ENCODE data around the genes SLITRK3, WDR49, MYNN and LRRC34.

DNA sequence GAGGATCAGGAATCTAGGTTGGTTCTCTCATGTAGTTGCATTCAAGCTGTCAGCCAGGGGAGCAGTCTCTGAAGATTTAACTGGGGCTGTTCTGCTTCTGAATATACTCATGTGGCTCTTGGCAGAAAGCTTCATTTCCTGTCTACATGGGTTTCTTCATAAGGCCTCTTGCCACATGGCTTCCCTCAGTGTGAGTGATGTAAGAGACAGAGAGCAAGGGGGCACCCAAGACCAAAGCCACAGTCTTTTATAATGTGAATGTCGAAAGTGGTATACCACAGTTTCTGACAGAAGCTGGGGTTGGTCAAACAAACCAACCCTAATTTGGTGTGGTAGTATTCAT, 123.9 kb downstream of the B3GALNT1 start:
- PRO-cap, result no peak
- RAMPAGE, long total RNA, 2 experiments, result no peak in any of the 2 experiments

DNA sequence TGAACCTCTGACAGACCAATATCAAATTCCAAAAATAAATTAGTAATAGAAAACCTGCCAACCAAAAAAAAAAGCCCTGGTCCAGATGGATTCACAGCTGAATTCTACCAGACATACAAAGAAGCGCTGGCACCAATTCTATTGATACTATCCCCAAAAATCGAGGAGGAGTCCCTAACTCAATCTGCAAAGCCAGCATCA, 381.7 kb downstream of the OTOL1 start:
- PRO-cap, result unidirectional peak, plus-strand start at position 120 of the sequence
- RAMPAGE, long total RNA, 2 experiments, result no peak in any of the 2 experiments

DNA sequence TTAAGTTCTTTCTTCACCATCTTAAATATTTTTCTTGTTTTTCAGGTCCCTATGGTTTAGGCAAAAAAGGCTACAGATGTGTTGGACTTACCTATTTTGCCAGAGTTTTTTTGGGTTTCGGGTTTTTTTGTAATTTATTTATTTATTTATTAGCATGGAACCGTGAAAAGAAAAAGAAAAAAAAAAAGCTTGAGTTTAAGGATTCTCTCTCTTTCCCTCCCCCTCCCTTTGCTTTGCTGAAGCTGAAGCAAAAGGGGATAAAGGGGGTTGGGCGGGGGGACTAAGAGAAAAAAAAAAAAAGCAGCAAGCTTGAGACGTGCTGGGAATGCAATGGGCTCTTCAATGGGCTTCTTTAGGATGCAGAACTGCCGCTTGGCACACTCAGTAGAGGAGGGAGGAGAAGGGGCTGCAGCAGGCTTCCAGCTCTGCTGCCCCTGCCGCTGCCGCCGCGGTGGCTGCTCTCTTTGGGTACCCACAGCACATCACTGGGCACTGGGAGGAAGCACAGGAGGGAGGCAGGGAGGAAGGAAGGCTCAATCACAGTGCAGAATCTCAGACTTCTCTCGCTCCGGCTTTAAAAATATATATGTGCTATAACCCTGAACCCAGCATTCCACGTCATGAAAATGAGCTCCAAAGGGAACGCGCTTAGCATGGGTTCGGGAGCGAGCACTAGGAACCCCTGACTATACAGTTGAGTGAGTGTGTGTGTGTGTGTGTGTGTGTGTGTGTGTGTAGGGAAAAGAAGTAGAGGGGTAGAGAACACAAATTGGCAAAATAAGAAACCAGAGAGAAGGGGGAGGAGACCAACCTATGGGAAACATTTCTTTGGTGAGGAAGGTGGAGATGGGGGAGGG, 3.6 kb downstream of the SLITRK3 start:
- PRO-cap, result no peak
- RAMPAGE, long total RNA, 2 experiments, result no peak in any of the 2 experiments

GRCh38 chr3:165195664-165196520, at the start of gene SLITRK3:
Gene SLITRK3 (minus strand): TSS chr3:165196384.
- PRO-cap, result no peak
- RAMPAGE, long total RNA, 2 experiments, result no peak in any of the 2 experiments

DNA sequence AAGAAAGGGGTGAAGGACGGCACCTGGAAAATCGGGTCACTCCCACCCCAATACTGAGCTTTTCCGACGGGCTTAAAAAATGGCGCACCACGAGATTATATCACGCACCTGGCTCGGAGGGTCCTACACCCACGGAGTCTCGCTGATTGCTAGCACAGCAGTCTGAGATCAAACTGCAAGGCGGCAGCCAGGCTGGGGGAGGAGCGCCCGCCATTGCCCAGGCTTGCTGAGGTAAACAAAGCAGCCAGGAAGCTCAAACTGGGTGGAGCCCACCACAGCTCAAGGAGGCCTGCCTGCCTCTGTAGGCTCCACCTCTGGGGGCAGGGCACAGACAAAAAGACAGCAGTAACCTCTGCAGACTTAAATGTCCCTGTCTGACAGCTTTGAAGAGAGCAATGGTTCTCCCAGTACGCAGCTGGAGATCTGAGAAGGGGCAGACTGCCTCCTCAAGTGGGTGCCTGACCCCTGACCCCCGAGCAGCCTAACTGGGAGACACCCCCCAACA, 264.6 kb downstream of the BCHE start:
- PRO-cap, result no peak
- RAMPAGE, long total RNA, 2 experiments, result no peak in any of the 2 experiments

DNA sequence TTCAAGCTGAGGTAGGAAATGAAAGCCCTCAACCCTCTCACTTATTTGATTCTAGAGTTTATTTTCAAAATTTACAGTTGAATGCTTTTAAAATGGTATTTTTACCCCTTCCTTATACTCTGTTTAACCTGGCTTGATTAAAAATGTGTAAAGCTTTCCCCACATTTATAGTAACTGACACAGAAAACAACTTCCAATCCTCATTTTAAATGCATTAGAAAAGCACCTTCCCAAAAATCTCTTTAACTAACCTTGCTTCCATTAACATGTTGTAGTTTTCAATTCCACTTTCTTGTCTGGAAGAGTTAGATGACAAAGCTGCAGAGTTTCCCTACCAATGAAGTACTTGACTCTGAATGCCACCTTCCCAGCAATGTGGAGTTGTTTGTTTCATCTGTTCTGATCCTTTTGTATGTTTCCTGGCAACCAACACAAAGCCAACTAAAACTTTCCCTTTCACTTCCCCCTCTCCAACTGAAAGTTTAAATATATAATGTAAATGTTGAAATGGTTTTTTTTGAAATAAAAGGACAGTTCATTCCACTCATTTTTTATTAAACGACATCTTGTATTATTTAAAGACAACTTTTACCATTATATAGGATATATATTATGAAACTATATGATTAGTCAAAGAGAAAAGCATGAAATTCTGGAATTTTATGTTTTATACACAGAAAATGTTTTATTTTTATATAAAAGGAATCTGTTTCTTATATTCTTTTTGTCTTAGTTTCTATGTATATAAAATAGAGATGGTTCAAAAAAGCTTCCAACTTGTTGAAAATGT, at the start of gene WDR49:
TSS of gene WDR49 (minus strand) at position 360 of the 790 bp plus-strand sequence.
- PRO-cap, result no peak
- RAMPAGE, long total RNA, 2 experiments, result no peak in any of the 2 experiments

DNA sequence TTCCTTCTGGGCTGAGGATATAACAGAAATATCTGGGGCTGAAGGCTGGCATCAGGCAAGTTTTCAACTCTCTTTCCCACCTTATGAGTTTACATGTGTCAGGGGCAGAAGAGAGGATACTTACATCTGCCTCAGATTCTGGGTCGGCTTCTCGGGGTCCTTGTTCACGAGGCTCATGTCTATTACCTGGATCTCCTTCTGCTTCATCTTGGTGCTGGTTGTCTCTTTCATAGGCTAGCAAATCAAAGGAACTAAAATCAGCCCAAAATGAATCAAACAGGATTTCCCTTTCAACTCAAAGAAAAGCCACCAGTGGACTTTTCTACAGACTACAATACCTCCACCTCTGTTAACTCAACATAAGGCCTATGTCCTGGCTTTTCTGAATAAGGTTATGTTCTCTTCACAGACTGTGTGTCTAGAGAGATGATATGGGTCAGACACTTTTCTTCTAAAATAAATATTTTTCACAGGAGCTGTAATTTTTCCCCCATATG, 68.1 kb downstream of the GOLIM4 start:
- PRO-cap, result no peak
- RAMPAGE, long total RNA, 2 experiments, result no peak in any of the 2 experiments

DNA sequence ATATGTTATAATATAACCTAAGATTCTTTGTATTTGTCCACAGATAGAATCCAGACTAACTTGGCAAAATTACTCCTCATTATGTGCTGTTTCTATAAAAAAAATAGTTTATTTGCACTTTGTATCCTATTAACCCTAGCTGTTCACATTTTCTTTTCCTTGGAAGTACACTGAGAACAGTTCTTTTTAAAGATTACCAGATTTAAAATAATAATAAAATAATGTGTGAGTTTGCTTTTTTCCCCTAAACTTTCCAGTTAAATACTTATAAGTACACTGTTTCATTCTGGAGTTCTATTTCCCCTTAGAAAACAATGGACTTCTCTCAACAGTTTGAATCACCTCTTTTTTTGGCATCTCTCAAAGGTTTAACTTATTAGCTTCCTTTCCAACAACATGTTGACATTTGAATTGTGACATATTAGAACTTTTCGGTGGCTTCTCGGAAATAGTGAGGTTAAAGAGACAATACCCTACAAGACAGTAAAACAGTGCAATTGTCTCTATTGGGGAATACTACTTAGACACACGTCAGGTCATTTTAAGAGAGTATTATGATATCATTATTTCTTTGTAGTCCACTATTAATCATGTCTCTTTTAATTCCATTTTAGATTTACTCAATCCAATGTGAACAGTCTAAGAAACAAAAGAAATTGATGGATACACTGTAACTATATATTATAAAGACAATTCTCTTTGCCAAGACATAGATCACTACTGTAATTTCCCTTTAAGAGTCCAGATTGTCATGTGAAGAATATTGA, 529.8 kb downstream of the MECOM start:
- PRO-cap, result no peak
- RAMPAGE, long total RNA, 2 experiments, result no peak in any of the 2 experiments

DNA sequence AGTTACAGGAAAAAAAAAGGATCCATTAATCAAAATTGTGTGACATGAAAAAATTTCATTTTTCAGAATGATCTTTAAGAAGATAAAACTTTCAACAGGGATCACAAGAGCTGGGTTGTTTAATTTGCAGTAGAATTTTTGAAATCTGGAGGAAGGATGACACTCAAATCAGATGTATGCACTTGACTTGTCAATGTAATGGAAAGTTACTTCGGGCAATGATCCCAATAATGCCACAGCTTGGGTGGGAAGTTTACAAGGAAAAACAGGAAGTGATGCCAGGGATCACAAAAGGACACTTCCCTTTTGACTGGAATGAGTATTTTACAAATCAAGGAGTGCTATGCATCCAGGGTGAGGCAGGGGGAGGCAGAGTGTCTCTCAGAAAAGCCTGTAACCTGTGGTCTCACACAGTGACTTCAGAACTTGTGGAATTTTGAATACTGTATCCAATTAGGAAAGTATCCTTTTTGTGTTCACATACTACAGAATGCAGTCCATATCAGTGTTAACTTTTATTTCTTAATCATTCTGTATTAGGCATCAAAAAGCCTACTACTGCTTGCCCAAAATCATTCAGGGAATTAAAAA, 445.2 kb downstream of the MECOM start:
- PRO-cap, result no peak
- RAMPAGE, long total RNA, 2 experiments, result no peak in any of the 2 experiments

DNA sequence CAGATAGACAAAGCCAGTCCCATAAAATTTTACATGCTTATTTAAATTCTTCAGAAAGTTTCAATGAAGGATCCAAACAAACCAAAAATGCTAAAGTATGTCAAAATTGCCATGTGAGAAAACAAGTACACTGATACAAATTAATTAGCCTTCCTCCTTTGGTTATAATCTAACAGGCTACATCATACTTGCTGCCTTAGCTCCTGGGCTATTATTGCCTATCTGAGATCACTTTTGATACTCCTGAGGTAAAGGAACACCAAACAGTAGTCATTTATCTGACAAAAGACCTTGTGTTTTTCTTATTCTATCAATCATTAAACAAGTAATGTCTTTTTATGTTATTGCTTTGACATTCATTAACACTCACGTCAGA, 366.4 kb downstream of the MECOM start:
- PRO-cap, result no peak
- RAMPAGE, long total RNA, 2 experiments, result no peak in any of the 2 experiments

GRCh38 chr3:169297461-169297867, 366.0 kb downstream of the MECOM start:
- PRO-cap, result no peak
- RAMPAGE, long total RNA, 2 experiments, result no peak in any of the 2 experiments

DNA sequence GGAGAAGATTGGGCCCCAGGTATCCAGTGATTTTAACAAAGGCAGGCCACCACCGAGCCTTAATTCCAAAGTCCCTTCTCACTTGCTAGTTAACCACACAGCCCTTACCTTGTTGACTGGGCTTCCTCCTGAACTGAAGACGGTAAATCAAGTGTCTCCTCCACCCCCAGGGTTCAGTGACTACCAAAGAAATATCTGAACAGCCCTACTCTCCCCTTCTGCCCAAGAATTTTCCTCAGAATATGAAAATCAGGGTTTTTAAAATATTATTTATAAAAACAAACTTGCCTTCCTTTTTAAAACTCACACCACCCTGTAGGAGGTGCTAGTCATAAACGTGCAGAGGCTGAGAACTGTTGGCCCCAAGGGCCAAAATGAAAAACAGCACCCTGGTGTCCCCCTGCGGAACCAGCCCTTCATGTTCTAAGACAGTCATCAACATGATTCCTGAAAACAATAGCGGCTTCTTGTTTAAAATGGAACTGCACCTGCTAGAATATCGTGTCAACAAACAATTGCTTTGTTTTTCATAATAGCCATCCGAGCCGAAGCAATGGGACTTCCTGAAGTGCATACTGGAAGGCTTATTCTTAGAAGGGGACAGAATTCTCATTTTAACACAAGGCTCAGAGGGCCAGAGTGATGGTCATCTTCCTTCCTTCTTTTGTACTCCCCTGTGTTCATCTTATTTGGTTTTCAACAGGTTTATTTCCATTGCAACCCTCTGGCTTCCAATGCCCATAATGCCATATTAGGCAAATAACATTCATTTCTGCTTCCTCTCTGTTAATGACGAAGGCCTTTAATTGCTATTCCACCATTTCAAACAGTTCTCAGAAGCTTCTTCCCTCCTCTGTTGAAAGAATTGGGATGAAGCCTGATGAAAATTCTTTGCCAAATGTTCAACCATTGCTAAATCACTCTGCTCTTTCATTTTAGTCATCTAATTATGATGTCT, 43.7 kb downstream of the MECOM start:
- PRO-cap, result no peak
- RAMPAGE, long total RNA, 2 experiments, result no peak in any of the 2 experiments

DNA sequence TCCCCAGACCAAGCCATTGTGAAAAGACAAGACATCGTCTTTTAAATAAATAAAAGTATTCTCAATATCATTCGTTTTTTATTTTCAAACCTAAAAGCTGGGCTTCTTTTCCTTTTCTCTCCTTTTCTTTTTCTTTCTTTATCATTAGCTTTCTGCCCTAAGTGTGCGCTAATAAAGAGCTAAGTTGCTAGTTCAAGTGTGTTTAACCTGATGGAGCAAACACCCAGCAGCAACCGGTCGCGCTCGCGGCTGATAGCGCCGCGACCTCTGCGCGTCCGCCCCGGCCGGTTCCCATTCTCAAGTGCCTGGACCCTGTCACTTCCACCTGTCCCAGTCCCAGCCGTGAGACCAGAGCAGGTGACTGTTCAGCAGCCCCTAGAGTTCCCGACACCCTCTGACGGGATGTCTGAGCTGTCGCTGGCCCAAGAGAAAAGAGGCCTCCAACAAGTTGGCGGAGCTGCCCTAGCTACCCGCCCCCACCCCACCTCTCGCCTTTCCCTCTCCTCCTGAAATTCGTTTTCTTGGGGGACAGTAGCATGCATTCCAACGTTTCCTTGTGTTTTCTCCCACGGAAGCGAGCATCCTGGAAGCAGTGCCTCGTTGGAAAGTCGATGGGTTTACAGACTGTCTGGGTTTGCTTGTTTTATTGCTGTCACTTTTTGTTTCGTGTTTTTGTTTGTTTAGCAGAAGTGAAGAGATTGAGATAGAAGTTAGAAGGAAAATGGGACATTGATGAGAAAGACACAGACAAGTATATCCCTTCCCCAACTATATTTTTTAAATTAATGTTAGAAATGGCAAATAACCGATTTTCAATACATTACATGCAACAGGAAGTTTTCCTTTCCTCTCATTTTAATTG, 3.1 kb upstream of the MECOM start:
- PRO-cap, result bidirectional peak, plus-strand start at position 443 of the sequence, minus-strand start at position 299 of the sequence
- RAMPAGE, long total RNA, 2 experiments, result start-site peak on the minus strand in 2 of 2 experiments, centred at positions 262 to 271 of the sequence, 23 to 41 reads per replicate

DNA sequence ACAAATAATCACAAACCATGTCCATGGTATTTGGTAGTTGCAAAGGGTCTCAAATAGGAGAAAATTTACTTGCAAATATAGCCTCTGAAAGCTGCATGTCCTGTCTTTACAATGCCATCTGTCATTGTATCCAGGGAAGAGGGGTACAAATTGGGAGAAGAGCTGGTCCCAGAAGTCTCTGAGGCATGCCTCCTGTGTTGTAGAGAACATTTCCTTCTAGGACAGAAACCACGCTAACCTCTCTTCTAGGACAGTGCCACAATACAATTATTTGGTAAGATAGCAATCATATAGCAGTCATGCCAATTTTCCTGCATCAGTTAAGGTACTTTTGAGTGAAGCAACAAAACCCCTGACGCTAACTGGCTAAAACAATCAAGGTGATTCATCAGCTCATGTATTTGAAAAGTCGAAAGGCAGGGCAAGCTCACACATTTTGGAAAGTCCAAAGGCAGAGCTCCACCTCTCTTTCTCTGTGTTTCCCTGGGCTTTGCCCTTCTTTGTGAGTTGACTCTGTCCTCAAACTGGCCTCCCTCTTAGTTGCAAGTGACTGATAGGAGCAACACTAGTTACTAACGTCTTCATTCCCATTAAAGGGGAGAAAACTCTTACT, 14.7 kb downstream of the ACTRT3 start:
- PRO-cap, result no peak
- RAMPAGE, long total RNA, 2 experiments, result no peak in any of the 2 experiments

DNA sequence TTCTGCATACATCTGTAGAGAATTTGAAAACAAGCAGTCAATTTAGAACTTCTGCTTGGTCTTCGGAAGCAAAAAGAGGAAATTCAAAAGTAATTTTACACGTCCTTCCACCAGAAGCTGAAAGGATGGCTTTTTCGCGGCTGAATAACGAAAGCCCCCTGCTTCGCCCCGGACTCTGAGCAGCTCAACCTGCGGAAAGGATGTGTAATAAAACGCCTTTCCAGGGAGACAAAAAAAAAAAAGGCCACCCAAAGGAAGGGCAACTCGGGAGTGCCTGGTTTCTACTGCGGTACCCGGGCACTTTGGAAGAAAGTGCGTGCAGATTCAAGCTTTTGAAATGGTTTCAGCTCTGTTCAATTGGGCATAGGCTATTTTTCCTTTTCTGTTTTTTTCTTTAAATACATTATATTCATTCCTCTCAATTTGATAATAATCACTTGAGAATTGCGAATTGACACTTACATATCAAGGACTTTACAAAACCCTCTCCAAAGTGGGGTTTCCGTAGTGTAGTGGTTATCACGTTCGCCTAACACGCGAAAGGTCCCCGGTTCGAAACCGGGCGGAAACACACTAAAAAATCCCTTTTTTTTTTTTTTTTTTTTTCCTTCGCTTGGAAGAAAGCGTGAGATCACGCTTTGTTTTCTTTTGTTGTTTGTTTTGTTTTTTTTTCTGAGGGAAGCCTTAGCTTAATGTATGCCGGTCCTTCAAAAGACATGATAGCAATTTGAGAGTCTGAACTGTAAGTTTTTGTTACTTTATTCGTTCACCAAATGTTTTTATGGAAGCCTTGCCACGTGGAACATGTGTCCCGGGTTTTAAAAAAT, 1.3 kb upstream of the MYNN start:
- PRO-cap, result no peak
- RAMPAGE, long total RNA, 2 experiments, result no peak in any of the 2 experiments

GRCh38 chr3:169772559-169773510, at the start of gene MYNN:
Gene MYNN (plus strand): TSS chr3:169773396.
- PRO-cap, result bidirectional peak, plus-strand start at chr3:169772841, minus-strand start at chr3:169772767; bidirectional peak, plus-strand start at chr3:169773123, minus-strand start at chr3:169773096; bidirectional peak, plus-strand start at chr3:169773396, minus-strand start at chr3:169773330
- RAMPAGE, long total RNA, 2 experiments, result start-site peak on the plus strand in 2 of 2 experiments, at chr3:169772778-169773409 at its widest, 14 to 142 reads per replicate

GRCh38 chr3:169812830-169813151, at the start of gene LRRC34:
Gene LRRC34 (minus strand): TSS chr3:169812904.
- PRO-cap, result no peak
- RAMPAGE, long total RNA, 2 experiments, result no peak in any of the 2 experiments

DNA sequence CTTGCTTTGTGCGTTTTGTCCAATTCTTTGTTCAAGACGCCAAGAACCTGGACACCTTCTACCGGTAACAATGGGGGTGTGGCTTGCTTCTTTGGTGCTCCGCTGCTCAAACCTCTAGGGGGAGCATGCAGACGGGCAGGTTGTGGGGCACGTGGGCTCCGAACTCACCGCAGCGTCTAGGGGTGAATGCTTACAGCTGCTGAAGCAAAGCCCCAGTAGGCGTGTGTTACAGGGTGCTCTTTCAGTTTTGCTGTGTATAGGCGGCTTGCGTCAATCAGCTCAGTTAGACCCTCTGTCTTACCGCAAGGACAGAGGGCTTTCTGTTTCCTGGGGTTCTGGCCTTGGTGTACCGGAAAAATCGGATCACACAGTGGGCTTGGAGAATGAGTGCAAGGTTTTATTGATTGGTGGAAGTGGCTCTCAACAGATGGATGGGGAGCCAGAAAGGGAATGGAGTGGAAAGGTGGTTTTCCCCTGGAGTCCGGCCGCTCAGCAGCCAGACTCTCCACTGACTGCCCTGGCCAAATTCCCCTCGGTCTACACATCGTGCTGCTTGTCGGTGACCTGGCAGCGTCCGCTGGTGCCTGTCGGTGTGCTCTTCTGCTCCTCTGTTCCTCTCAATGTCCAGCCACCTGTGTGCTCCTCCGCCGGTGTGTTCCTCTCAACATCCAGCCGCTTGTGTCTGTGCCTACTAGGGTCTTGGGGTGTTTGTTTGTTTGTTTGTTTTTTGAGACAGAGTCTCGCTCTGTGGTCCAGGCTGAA, 1.3 kb upstream of the LRRC34 start:
- PRO-cap, result no peak
- RAMPAGE, long total RNA, 2 experiments, result no peak in any of the 2 experiments

- PRO-cap, result no peak
- RAMPAGE, long total RNA, 2 experiments, result no peak in any of the 2 experiments
Measured at GRCh38 chr3:169835957-169836418, 23.3 kb upstream of the LRRC34 start.

DNA sequence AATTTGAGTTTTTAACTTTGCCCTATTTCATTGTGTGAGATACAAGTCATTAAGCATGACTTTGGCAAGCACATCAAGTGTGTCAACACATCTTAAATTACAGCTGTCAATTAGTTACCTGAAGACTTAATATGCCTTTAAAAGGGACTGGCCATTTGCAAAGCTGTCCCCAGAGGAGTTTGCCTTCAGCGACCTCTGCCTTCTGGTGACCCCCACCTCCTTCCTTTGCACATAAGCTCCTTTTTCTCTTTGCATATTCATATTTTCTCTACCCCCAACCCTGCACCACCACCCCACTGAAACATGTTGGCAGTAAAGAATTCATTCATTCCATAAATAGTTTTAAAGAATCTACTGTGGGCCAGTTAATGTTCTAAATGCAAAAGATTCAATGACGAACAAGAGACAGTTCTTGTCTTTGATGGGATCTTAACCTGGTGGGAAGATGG, 342 bp upstream of the LRRC31 start:
- PRO-cap, result no peak
- RAMPAGE, long total RNA, 2 experiments, result no peak in any of the 2 experiments